ENCODE measurements around the genes SLC6A12 and CCDC77.

GRCh38 chr12:104490-105316 lies 38.1 kb downstream of the IQSEC3 start:
- PRO-cap, result no peak

- PRO-cap, result no peak
These were observed 24.9 kb downstream of the SLC6A12 start for GRCh38 chr12:189001-189416.

DNA sequence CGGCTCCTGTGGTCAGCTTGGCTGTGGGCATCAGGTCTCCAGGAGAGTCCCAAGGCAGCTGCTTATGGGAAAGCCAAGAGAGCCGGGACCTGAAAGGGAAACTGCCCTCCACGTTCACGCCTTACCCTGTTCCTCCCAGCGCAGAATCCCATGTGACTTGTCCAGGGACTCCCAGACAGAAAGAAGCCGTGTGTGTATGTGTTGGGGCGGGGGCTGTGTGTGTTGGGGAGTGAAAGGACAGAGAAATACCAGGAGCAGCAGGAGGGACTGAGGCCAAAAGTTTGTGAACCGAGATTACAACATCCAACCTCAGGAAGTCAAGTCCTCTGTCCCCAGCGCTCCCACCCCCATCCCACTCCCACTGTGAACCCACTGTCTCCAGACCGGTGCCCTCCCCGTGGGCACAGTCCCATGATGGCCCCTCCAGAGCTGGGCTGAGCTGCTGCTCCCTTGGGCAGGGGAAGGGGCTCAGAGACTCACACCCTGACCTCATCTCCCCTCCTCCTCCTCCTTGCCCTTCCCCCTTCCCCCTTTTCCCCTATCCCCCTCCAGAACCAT lies at the start of gene SLC6A12:
Gene SLC6A12, minus strand, starts transcription at position 221 of the 558 bp plus-strand sequence.
- PRO-cap, result no peak

GRCh38 chr12:254317-254606 lies 8.4 kb downstream of the SLC6A13 start:
- PRO-cap, result no peak

DNA sequence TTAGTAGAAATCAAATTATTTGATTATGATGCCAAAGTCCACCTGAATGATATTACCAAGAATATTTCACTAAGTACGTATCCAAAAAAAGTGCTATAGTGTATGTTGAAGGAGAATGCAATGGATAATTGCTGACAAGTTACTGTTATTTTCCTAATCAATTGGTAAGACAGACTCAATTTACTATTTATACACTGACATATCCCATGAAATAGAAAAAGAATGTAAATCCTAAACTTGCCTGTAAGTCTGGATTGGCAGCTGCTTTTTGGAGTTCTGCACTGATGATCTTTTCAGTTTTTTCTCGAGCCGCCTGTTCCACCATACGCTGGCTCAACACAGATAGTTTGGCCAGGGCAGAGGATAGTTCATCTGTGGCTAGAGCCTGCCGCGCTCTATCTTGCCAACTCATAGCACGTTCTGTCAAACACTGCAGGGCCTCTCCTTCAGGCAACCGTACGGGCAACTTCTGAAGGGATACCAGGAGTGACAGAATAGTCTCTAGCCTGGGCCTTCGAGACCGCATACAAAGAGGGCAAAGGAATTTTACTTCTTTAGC lies 44.7 kb upstream of the SLC6A13 start:
- PRO-cap, result no peak

GRCh38 chr12:372110-372681 lies 16.9 kb downstream of the KDM5A start:
- PRO-cap, result no peak

GRCh38 chr12:401263-402072 lies at the start of gene CCDC77:
Gene CCDC77, plus strand, starts transcription at chr12:401644.
- PRO-cap, result bidirectional peak, plus-strand start at chr12:401644, minus-strand start at chr12:401450

DNA sequence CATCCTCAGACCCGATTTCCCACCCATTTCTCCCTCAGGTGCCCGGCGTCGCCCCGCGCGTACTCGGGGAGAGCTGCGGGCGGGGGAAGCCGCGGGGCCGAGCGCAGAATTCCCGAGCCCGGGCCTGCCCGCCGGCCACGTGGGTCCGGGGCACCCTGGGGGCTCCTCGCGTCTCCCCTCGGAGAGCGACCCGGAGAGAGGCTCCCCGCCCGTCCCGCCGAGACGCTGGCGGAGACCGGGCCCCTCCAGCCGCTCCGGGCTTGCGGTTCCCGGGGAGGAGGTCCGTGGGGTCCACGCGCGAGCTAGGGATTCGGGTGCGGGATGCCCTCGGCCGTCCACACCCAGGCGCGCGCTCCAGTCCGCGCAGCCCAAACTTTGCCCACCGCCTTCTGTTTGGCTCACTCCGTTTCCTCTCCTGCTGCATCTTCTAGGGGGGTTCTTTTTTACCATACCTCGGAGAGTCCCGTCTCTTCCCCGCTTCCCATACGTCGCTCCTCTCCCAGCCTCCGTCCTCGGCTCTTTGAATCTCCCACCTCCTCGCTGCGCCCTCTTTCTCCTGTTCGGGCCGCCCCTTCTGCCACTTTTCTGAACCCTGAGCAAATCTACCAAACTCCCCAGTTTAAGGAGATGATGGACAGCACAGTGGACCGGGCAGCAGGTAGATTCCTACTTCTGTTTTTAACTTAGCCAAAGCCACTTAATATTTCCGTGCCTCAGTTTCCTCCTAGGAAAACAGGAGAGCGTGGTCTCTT lies 1.1 kb downstream of the B4GALNT3 start:
- PRO-cap, result bidirectional peak, plus-strand start at position 509 of the sequence, minus-strand start at position 522 of the sequence

DNA sequence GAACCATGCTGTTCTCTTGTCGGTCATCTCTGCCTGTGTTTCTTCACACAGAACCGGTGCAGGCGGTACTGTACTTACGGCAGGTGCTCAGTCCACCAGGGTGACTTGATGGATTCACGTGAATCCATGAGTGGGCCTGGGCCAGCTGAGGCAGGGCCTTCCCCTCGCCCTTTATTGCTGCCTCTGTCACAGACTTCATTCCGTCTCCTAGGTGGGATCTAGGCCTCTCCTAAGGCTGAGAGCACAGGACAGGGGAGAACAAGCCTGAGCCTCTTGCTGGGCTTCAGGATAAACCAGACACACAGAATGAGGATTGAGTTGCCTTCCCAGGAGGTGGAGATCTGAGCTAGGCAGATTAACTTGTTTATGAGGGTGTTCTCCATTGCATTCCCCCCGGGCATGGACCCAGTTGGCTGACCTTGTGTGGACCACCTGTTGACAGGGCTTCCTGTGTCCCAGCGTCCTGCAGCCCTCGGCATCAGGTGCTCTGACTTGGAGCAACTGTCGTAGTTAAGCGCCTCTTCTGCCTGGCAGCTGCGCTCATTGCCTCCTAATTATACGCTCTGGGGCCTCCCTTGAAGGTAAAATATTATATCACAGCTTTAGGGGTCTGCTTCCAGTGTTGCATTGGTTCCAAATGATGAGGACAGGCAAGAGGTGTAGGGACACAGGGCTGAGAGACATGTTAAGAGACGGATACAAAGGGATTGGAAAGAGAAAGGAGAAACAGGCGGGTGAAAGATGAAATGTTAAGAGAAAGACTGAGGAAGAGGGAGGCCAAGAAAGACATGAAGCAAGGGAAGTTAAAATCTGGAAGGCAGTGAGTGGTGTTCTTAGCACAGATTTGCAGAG lies 42.3 kb downstream of the B4GALNT3 start:
- PRO-cap, result no peak

DNA sequence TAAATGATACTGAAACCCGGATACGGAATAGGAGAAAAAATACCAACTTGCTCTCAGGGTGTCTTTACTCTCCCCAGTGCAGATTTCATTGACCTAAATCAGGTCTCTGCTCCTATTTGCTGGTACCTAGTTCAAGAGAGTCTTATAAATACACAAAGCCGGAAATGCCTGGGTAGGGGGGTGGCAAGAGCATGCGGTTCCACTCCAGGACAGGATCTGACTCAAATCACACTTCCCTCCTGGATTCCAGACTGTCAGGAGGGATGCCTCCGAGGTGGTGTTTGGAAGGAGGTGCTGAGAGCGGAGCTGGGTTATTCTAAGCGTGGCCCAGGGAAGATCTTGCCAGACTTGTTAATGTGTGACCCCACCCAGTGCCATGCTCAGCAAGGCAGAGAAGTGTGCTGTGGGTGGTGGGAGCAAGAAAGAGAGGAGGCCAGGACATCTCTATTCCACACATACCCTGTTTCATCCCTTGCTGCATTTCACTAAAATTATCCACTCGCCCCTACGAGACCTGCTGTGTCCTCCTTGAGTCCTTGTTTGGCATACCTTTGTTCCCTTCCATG lies 49.8 kb downstream of the B4GALNT3 start:
- PRO-cap, result unidirectional peak, plus-strand start at position 249 of the sequence

DNA sequence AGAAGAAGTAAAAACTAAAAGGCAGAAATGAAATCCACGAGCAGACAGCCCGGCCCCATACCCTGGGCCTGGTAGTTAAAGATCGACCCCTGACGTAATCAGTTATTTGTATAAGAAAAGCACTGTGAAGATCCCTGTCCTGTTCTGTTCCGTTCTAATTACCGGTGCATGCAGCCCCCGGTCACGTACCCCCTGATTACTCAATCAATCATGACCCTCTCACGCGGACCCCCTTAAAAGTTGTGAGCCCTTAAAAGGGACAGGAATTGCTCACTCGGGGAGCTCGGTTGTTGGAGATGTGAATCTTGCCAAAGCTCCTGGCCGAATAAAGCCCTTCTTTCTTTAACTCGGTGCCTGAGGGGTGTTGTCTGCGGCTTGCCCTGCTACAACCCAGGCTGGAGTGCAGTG lies 85.3 kb downstream of the NINJ2 start:
- PRO-cap, result no peak

GRCh38 chr12:598166-598621 lies 65.1 kb downstream of the NINJ2 start:
- PRO-cap, result no peak

DNA sequence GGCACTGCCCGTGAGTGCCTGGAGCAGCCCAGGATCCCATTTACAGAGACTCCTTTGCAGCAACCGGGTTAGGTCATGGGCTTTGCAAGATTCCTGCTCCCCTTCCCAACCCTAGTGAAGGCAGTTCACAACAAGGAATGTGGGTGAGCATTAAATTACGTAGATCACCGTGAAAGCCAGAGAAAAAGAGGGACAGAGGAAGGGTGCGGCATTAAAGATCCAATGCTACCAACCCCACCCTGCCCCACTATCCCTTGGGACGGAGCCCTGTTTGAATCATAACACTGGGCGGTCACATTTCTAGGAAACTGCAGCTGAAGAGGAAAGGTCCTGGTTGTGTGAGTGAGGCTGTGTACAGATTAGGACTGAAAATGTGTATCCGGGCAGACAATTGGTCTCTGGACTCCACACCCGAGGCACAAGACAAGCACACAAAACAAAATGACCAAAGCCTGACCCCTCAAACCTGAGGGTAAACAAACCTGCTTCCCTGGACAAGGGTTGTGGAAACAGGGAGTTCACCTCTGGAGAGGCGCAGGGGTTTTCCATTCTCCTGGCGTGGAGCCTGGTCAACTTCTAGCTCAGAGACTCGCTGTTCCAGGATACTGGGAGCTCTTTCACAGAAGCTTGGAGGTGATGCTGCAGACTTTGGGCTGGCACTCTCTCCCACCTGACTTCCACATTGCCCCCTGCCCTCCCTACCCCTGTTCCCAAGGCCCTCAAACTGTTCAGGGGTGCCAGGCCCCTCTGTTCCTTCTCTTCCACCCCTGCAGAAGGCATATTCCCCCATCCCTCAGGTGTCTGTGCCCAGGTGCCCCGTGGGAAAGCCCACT lies 16.7 kb downstream of the NINJ2 start:
- PRO-cap, result no peak

GRCh38 chr12:833641-834425 lies 81.5 kb downstream of the WNK1 start:
- PRO-cap, result no peak

DNA sequence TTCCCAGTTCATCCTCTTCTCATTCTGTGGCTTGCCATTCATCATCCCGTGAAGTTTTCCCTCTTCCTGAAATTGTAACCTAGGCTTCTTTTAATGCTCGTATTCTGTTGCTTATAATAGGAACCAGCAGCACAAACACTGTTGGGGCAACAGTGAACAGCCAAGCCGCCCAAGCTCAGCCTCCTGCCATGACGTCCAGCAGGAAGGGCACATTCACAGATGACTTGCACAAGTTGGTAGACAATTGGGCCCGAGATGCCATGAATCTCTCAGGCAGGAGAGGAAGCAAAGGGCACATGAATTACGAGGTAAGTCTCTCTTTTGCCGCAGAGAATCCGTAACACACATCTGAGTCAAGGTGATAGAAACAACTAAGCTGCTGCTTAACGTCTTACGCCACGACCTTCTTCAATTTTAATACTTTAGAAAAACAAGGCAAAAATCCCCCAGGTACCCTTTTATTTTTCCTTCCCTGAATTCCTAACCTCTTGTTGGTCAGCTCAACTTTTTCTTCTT lies 41.7 kb downstream of the RAD52 start:
- PRO-cap, result no peak

DNA sequence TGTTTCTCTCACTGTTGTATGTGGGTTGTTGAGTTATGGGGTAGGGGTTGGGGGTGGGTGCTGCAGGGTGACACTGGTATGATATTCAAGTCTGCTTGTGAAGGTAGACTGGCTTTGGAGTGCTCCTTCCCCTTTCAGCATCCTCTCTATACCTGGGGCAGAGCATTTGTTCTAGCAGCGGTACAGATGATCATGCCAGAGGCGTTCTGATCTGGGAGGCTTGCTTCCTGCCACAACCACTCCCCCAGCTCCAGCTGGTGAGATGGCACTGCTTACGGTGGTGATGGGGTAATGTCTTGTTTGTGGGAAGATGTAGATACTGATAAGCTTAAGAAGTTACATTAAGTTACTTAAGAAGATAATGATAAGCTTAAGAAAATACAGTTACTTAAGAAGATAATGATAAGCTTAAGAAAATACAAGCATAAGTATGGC lies 131.8 kb downstream of the ERC1 start:
- PRO-cap, result no peak

DNA sequence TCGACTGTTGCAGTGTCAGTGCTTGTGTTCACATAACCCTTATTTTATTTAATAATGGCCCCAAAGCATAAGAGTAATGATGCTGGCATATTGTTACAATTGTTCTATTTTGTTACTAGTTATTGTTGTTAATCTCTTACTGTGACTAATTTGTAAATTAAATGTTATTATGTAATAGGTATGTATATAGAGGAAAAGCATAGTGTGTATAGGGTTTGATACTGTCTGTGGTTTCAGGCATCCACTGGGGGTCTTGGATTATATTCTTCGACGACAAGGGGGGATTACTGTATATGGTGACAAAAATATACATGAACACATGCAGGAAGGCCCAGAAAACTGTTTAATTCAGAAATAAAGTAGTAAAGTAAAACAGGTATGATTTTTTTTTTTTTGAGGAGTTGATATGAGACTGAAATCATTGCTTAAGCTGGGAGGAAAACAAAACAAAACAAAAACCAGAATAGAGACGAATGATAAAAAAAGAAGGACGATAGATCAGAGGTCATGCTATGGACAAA lies 148.4 kb downstream of the ERC1 start:
- PRO-cap, result no peak

GRCh38 chr12:1212629-1212931 lies 221.6 kb downstream of the ERC1 start:
- PRO-cap, result no peak

DNA sequence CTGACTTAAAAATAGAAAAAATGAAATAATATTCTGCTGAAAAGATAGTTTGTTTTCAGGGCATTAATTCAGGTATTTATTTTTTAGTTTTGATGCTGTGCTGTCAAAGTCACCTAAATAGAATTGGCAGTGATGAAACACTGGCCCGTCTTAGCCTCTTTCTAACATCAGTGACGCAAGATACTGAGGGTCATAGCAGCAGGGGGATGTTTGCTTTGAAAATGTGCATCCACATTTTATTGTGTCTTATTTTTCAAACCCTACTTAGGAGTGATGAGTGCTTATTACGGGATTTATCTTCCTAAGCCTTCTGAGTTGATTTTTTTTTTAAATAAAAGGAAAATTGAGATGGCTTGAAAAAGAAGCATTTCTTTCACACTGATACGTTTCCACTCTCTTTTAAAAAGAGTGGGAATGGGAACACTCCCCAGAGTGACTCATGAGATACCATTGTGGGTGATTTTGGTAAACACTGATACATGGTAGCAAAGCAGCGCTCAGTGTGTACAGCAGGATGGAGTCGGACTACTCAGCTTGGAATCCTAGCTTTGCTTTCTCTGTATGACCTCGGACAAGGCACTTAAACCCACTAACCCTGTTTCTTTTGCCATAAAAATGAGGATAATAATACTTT lies 290.8 kb downstream of the ERC1 start:
- PRO-cap, result no peak

DNA sequence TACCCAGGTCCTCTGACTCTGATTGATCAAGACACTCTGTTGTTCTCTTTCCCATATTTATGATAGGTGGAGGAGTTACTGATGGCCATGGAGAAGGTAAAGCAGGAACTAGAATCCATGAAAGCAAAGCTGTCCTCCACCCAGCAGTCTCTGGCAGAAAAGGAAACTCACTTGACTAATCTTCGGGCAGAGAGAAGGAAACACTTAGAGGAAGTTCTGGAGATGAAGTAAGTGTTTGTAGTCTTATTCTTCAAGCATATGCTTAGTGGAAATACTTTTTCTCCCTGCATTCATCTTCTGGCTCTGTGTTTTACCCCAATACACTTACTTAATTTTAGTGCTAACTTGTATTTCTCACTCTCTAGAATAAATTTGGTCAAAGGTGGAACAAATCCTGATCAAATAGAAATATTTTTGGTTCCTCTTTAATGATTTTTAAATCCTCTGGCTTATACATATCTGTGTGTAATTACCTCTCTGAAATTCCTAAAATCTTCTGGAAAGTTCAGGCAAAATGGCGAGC lies 298.8 kb downstream of the ERC1 start:
- PRO-cap, result unidirectional peak, minus-strand start at position 152 of the sequence